Mammary microvascular endothelial cell (primary cell): ENCODE measurements around a stretch of chr16.

GRCh38 chr16:70709592-70710059 is 23.8 kb upstream of the MTSS2 start:
- RAMPAGE, long total RNA, result no peak

- RAMPAGE, long total RNA, result no peak
Observed at GRCh38 chr16:70724620-70725766, 39.1 kb upstream of the MTSS2 start.

GRCh38 chr16:70726388-70726962 is 40.6 kb upstream of the MTSS2 start:
- RAMPAGE, long total RNA, result no peak

DNA sequence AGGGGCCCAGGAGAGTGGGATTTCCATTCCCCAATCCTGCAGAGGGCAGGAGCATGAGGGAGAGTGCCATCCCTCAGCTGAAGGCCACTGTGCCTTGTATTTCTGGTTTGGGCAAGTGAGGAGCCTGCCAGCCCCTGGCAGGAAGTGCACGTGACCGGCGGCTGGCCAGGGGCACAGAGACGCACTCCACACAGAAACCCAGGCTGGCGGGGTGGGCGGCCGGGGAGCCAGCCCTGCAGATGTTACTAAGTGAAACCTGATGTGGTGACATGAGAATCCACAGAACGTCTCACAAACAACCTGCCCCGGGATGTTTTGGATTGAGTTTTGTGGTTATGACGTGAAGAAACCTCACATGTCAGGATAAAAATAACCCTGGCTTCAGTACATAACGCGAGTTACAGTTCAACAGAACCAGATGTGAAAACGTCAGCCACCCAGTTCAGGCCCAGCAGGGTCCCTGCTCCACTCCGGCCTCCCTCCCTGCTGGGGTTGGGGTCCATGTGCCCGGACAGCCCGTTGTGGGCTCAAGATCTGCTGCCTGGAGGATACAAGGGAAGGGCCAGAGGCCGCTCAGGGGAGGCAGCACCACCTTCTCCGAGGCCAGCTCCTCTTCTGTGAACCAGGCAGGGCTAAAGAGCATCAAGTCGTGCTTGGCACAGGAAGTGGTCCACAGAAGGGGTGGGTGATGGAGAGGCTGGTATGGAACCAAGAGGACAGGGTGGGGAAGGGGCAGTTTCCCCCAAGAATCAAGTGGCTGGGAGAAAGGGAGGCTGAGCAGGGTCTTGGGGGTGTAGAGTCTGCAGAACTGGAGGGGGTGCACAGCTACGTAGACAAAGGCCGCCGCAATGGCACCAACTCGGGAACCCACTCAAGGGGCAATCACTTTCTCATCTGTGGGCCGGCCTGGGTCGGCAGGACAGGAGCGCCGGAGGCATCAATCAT is 51.9 kb upstream of the MTSS2 start:
- RAMPAGE, long total RNA, result no peak

DNA sequence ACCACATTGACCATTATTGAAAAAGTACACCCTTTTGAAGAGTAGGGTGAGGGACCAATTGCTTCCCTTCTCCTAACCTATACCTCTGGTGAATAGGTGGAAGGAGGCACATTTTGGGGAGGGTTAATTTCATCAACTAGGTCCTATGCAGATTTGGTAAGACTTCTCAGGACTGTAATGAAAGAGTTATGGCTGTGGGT is 4.0 kb upstream of the VAC14 start:
- RAMPAGE, long total RNA, result no peak

DNA sequence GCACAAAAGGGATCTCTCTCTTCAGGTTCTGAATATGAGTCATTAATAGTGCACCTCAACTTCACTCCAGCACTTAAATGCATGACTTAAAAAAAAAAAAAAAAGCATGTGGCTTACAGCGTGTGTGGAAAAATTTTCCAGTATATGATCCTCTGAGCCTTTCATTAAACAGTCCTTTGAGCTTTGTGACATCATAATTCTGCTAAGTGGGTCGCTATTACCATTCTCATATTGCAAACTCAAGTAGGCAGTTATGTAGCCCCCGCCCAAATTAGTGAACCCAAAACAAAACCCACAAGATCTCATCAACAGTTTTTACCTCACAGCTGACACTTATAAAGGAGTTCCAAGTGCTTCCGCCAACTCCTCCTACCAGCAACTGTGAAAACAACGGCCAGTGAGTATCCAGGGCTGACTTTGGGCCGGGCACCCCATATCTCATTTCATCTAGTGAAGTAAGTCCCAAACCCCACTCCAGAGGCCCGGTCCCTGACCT is 595 bp downstream of the CMTR2 start:
- RAMPAGE, long total RNA, result no peak

- RAMPAGE, long total RNA, result no peak
Observed at GRCh38 chr16:71515385-71515911, 10.8 kb upstream of the CHST4 start.

- RAMPAGE, long total RNA, result no peak
Observed at GRCh38 chr16:71568642-71569025, 8.3 kb downstream of the TAT start.

GRCh38 chr16:71608226-71608663 is 17.7 kb upstream of the MARVELD3 start:
- RAMPAGE, long total RNA, result no peak

DNA sequence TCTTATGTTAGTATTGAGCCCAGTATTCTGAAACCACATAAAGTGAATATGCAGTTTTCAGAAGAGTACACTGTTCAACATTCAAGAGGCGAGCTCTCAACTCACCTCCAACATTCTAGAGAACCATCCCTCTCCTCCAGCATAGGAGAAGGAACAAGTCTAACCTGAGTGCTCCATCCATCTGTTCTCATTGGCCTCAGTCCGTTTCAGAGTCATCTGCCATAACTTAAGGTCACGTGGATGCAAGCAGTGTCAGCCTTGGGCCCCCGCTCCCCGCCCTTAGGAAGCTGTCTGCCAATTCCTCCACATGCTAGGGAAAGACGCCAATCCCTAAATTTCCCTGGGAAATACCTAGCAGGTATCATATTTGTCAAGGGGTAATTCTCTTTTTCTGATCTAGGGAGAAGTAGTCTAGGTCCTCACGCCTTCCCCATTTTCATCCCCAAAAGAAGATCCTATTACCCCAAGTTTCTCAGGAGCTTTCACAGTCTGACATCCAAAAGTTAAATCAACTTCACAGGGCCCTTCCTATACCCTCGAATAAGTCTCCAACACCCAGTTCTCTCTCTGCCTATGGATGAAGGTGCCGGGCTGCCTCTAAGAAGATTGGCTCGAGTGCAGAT is 21.5 kb downstream of the MARVELD3 start:
- RAMPAGE, long total RNA, result no peak

DNA sequence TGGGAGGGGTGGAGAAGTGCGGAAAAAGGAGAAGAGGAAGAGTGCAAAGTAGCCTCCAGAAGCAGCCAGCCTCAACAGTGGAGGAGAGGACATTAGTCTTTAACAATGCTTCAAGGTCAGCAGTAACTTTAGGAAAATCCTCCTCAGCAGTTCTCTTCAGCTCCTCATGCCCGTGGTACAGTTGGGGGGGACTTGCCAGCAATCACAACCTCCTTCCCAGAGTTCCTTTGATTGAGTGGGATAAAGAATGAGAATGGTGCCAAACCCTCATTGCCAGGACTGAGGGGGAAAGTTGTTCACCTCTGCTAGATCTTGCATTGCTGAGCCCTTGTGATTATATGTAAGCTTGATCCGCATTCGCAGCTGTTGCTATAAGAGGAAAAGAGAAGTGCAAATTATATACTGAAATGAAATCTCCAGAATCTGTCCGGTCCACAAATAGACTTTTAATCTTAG is 8.3 kb upstream of the PHLPP2 start:
- RAMPAGE, long total RNA, result no peak

GRCh38 chr16:71761934-71762593 is 37.6 kb upstream of the PHLPP2 start:
- RAMPAGE, long total RNA, result no peak

- RAMPAGE, long total RNA, result no peak
Observed at GRCh38 chr16:71810000-71810396, 1.4 kb upstream of the AP1G1 start.

DNA sequence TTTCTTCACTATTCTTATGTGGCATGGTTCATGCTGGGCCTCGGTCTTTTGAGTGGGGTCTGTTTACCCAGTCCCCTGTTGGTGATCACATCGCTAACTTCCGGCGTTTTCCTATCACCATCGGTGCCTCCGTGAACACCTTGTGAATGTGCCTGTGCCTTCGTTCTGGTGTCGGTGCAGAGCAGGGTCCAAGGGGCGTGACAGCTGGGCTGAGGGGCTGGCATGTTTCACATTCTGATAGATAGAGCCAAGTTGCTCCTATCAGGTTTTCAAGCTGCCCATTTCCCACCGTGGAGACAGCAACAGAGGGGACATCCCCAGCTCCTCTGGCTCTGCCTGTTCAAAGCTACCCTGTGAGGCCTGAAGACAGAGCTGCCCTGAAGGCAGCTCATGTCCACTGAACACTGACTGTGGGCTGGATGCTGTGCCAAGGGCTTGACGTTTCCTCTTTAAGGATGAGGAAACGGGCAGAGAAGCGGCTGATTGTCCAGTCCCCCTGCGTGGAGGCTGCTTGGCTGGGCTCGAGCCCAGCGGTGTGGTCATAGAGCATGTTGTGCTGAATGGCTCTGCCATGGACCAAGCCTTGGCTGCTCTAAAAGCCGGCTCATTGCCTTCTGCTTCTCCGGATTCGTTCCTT is 17.0 kb downstream of the DHODH start:
- RAMPAGE, long total RNA, result no peak

GRCh38 chr16:72073779-72074493 is 10.9 kb downstream of the HPR start:
- RAMPAGE, long total RNA, result no peak

GRCh38 chr16:72797902-72798664 is 249.8 kb downstream of the ZFHX3 start:
- RAMPAGE, long total RNA, result no peak

- RAMPAGE, long total RNA, result no peak
Observed at GRCh38 chr16:72847249-72847589, 200.7 kb downstream of the ZFHX3 start.

DNA sequence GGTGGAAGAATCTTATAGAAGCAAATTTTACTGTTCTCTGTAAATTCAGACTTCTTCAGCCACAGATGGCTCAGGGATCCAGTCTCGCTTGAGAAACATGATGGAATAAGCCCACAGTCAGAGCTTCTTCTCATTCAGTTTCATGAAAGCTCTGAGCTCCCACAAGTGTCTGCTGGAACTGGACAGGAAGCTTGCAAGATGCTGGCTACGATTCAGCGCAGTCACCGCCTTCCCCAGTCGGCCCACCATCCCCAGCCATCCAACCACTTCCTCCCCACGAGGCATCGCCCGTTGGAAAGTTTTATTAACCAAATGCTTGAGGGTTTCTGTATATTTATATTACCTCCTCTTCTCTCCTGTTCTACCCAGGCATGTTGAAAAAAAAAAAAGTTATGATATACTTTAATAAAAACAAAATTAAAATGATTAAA is 171.7 kb downstream of the ZFHX3 start:
- RAMPAGE, long total RNA, result no peak

- RAMPAGE, long total RNA, result no peak
Observed at GRCh38 chr16:72878219-72878912, 169.6 kb downstream of the ZFHX3 start.

- RAMPAGE, long total RNA, result no peak
Observed at GRCh38 chr16:72938625-72939168, 109.2 kb downstream of the ZFHX3 start.